AG10803 (cell line): ENCODE measurements around a stretch of chr7.

DNA sequence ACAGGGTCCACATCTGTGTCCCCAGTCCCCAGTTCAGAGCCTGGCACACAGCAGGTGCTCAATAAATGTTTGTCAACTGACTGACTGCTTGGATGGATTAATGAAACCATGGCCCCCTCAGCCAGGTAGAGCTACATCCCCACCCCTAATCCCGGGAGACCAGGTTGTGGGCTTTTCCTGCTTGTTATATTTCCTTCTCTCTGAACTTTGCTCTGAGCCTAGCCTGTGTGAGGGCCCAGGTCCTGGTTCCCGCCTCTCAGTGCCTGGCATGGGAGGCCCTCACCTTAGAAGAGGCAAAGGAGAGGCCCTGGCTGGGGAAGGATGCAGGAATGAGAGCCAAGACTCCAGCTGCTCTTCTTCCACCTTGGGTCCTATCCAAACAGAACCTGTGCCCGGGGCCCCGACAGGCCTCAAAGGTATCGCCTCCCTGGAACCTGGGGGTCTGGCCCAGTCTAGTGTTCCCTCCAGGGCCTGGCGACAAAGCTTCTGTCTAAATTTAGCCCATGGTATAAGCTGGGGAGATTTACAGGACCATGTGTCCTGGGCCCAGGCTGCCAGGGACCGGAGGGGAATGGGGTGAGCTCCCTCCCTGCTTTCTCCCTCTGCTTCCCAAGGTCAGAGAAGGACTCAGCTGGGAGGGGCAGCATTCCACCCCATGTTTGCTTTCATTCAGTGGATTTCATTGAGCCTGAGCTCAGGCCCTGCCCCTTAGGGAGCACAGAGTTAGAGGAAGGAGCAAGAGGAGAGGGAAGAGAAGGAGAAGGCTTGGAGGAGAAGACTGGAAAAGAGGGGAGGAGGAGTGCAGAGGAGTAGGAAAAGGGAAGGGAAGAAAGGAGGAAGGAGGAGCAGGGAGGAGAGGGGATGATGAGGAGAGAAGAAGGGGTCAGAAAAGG, 12.0 kb upstream of the CRHR2 start:
- RRBS = no CpG with 5 or more reads among the region's 7 CpGs

GRCh38 chr7:30799507-30799896, 28.3 kb downstream of the MINDY4 start:
- RRBS = no CpG with 5 or more reads among the region's 2 CpGs

DNA sequence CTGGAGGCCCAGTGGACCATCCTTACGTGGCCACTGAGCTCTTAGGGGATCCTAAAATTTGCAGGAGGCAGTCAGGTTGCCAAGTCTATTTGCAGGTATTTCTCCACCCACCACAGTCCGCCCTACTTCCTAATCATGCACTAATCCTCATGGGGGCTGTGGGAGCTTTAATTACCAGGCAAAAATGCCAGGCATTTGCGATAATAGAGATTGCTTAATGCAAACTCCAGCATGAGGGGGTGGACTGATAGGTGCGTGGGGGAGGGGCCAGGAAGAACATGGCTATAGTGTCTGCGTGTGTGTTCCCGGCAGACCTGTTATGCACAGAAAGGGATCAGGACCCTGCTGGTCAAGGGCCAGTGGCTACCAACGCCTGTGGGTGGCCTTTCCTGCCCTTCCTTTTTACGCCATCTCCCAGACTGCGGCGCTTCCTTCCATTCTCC, 15.6 kb upstream of the AQP1 start:
- RRBS = no CpG with 5 or more reads among the region's 10 CpGs

DNA sequence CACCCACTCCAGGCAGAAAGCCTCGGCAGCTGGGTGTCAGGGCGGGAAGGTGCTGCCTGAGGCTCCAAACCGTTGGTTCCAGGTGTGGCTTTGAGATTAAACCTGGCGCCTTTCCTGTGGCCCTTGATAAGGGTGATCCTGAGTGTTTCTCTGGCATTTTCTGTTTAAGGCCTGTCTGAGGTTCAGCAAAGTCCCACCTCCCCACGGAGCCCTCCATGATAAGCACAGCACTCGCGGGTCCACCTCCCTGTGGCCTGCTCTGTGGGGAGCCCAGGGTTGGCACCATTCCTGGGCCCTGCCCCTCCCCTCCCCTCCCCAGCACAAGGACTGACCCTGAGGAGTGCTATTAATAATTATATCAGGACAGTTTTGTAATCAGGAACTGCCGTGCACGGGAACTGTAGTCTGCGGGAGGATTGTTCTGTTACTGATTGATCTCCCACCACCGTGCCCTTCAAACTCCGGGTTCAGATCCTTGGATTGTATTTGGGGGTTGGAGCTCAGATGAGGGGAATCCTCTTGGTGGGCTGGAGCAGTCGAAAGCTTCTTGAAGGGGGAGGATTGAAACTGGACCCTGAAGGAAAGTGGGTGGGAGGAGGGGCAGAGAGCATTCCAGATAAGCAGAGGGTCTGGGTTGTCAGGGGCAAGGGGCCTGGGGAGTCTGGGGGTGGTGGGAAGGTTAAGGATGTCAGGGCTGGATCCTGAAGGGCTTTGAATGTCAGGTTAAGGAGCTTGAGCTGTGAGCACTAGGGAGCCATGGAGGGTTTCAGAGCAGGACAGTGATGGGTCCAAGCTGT, 14.3 kb upstream of the AQP1 start:
- RRBS = no CpG with 5 or more reads among the region's 13 CpGs

- RRBS = 66% methylated on average over 2 of the region's 19 CpGs
These were observed 11.8 kb upstream of the AQP1 start for GRCh38 chr7:30899491-30900676.

DNA sequence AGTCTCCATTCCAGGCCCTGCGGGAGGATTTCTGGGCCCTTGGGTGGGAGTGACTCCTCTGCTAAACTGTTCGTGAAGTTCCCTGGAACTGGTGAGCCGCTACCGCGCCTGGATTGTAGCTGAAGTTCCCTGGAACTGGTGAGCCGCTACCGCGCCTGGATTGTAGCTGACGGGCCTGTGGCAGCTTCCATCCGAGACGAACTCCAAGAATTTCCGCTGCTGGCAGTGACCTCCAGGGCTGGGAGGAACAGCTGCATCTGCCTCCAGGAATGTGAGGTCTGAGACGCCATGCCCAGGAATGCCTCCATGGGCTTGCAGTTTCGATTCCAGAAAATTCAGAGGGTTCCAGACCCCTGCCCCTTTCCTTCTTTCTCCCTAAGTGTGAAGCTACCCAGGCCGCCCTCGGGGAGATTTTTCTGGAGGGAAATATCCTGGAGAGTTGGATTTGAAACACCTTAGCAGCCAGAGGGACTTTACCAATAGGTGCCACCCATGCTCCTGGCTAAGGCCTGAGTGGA, 20.0 kb downstream of the AQP1 start:
- RRBS = no CpG with 5 or more reads among the region's 16 CpGs

- RRBS = no CpG with 5 or more reads among the region's 2 CpGs
These were observed 122.3 kb downstream of the PDE1C start for GRCh38 chr7:31947936-31948273.

DNA sequence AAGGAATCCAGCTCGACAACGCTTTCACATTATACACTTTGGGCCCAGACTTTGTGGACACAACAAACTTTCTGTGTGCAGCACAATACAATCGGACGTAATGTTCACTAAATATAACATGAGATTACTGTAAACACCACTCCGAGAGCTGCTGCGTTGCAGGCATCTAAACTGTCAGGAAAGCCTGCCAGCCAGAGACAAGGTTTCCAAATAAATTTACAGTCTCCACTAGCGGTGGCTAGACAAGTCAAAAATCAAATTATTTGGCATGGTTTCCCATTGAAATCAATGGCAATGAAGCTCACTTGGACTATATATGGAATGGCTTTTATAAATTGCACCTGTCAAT, 1.4 kb downstream of the PDE1C start:
- RRBS = no CpG with 5 or more reads among the region's 7 CpGs

- RRBS = no CpG with 5 or more reads among the region's 8 CpGs
These were observed 206 bp downstream of the PDE1C start for GRCh38 chr7:32070062-32070340.

- RRBS = 3% methylated on average over 32 of the region's 68 CpGs
These were observed 740 bp upstream of the PDE1C start for GRCh38 chr7:32070737-32071556.

GRCh38 chr7:32283608-32284172, 206.5 kb downstream of the LSM5 start:
- RRBS = no CpG with 5 or more reads among the region's 9 CpGs

DNA sequence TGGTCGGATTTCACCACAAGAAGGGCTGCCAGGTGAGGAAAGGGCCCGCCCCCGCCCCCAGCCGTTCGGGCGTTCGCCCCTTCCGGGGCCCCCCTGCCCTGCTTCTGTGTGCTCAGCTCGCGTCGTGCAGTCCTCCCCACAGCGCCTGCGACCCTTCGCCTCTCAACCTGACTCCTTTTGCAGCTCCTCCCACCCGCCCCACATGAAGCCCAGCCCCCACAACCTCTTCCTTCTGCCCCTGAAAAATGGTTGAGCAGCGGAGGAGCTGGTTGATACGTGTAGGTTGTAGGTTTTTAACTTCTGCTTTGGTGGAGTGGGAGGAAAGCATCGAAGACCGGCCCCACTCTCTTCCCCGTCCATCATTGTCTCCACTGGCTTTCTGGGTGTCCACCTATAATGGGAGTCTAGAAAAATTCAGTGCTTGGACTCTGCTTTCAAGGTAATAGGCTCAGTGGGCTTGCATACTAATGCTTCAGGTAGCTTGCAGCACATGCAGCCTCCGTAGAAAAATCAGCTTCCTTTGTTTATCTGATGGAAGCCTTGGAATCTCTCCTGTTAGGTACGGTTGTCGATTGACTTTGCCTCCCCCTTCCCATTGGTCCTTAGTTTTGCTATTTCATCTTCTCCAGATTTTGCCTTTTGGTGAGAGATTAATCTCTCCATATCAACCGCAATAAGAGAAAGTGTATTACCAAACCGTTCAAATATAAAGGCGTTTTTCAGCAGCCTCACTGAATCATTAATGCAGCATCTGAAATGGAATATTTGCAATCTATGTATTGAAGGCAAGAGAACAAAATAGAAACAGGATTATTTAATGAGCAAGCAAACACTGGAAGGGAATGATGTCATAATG, 710 bp downstream of the AVL9 start:
- RRBS = 3% methylated on average over 7 of the region's 26 CpGs

DNA sequence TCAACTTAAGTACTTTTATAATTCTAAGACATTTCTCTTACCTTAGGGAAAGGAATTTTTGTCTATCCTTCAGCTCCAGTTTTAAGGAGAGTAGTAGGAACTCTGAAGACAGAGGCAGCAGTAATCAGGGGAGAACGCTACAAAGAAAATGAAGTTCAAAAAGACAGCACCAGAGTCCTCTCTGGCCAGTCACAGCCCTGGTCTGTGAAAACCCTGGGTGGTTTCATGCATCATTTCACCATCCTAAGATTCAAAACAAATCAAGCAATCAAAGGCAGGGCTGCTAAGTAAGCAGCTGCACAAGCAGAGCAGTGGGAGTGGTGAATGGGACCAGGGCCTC, 175.2 kb downstream of the AVL9 start:
- RRBS = no CpG with 5 or more reads among the region's 1 CpG

- RRBS = no CpG with 5 or more reads among the region's 5 CpGs
These were observed 25.5 kb downstream of the KBTBD2 start for GRCh38 chr7:32865891-32866723.

GRCh38 chr7:32866868-32867627, 24.5 kb downstream of the KBTBD2 start:
- RRBS = no CpG with 5 or more reads among the region's 2 CpGs

DNA sequence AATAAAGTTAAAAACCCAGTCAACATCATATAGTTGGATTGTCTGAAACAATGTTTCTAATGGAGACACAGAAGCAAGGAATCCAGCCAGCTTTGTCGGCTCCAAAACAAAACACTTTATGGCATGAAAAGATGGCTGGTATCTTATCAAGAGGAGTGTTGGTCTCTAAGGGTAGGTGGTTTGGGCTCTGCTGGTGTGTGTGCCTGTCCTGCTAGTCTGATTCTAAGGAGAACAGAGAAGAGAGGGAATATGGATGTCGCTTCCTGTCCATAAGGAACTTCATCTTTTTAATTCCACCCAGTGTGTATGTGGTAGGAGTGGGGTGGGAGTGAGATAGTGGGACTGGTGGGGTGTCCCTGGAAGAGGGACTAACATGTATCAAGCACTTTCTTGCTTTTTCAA, 19.1 kb downstream of the NT5C3A start:
- RRBS = no CpG with 5 or more reads among the region's 2 CpGs

- RRBS = no CpG with 5 or more reads among the region's 2 CpGs
These were observed 7.5 kb upstream of the NT5C3A start for GRCh38 chr7:33070159-33070484.

- RRBS = no CpG with 5 or more reads among the region's 3 CpGs
These were observed 64.2 kb downstream of the BBS9 start for GRCh38 chr7:33193496-33193932.

- RRBS = no CpG with 5 or more reads among the region's 4 CpGs
These were observed 46.5 kb downstream of the HERPUD2 start for GRCh38 chr7:35648358-35648901.

GRCh38 chr7:35678352-35678733, 16.6 kb downstream of the HERPUD2 start:
- RRBS = no CpG with 5 or more reads among the region's 10 CpGs